Pericardium fibroblast (primary cell): Measurements from ENCODE around the genes ST3GAL2 and COG4.

GRCh38 chr16:69188245-69188570 lies 1.2 kb downstream of the SNTB2 start:
- RAMPAGE, long total RNA, result no peak

- RAMPAGE, long total RNA, result no peak
Observed at GRCh38 chr16:69370406-69370928, 15.3 kb downstream of the TERF2 start.

GRCh38 chr16:69396003-69397168 lies 10.6 kb upstream of the TERF2 start:
- RAMPAGE, long total RNA, result no peak

DNA sequence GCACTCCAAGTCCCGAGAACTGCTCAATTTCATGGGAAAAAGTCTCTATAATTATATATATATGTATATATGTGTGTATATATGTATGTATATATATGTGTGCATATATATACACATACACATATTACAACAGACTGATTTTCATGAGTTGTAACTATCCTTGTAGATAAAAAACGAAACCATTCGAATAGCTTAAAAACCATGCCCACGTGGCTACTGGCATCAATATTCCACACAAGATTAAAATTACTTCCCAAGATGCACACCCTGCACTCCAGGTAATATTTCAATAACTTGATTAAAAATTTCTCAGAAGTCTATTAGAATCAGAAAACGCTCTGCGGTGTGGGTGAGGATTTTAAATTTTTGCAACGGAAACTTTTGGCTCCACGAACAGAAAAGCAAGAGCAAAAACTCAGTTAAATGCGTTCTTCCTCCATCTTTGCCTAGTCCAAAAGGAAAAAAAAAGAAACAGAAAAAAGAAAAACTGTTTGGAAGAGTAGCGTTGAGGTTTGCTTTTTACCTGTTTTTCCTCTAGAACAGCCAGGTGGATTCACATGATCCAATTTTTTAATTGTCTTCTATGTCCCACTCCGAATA lies 939 bp upstream of the NFAT5 start:
- RAMPAGE, long total RNA, result no peak

DNA sequence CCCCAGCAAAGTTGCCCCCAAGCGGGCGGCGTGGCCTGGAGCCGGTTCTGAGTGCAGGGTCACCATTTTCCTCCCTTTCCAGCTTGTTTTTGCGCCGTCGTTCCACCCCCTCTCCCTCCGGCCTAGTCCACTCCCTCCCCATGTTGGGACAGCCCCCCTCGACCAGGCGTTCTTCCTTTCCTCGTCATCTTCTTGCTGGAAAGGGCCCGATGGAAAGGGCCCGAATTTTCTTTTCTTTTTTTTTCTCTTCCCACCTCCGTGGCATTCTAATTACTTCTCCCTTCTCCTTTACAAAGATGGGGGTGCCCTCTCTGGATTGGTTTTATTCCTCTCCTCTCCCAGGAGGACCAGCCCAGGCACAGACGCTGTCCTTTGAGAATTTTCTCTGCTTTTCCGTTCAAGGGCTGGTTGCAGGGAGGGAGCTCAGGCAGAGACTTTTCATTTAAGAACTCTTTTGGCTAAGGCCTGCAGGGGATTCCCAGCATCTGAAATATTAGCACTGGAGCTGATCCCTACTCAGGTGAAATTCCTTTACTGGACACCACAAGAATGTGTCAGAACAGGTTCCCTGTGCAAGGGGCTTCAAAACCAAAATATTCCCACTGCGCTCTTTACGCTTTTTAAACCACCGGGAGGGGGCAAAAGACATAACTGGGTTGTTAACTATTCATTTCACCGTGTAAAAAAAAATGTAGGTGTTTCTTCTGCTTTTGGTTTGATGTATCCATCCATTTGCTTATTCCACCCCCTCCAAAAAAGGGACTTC lies 1.2 kb downstream of the NFAT5 start:
- RAMPAGE, long total RNA, result no peak

DNA sequence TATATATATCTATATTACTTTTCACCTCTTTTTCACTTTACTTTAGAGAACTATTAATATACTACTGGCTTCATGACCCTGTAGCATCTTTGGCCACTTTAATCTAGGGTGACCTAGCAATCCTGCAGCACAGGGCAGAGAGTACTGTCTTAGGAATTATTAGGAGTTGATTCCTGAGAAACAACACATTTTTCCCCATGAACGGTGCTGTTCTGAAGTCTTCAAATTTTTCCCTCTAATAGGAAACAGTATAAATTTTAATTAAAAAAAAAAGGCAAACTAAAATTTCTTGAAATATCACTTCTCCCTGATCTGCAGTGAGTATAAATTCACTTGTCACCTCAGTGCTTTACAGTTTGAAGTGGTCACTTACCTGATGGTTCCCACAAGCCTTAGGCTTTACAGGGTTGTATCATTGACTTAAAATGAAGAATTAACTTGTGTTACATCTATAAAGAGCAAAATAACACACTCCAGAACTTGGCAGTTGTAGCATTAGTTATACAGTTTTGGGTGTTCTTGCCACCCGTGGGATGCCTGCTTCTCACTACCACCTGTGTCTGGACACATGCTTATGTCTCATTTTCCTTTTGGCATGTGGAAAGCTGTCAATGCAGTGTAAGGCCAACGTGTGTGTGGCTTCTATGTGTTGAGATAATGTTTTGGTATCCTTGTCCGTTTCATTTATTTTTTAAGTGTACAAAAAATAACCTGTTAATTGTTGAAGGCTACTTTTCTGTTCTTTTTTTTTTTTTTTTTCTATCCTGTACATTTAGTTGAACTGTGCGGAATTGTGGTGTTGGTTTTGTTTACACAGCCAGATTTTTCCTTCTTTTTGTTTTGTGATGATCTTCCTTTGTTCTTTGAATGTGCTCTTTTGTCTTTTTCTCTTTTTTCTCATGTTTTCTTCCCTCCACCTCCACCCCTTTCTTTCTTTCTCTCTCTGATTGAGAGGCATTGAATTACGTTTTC lies 28.9 kb downstream of the NQO1 start:
- RAMPAGE, long total RNA, result no peak

DNA sequence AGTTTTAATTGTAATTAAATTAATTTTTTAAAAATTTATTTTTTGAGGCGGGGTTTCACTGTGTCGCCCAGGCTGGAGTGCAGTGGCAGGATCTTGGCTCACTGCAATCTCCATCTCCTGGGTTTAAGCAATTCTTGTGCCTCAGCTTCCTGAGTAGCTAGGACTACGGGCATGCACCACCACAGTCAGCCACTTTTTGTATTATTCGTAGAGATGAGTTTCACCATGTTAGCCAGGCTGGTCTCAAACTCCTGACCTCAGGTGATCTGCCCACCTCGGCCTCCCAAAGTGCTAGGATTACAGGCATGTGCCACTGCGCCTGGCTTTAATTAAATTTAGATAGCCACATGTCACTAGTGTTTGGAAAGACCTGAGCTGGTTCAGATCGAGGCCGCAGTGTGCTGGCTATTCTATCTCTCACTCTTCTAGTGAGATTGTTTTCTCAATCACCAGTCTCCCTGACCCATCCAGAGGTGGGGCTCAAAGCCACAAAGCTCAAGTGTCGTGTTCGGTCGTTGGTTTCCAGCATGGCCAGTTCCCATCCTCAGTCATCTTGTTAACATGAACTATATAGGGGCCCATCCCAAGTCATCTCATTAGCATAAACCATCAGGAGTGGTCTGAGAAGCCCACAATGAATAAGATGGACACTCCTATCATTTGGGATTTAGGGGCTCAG lies 2.1 kb upstream of the NQO1 start:
- RAMPAGE, long total RNA, result no peak

DNA sequence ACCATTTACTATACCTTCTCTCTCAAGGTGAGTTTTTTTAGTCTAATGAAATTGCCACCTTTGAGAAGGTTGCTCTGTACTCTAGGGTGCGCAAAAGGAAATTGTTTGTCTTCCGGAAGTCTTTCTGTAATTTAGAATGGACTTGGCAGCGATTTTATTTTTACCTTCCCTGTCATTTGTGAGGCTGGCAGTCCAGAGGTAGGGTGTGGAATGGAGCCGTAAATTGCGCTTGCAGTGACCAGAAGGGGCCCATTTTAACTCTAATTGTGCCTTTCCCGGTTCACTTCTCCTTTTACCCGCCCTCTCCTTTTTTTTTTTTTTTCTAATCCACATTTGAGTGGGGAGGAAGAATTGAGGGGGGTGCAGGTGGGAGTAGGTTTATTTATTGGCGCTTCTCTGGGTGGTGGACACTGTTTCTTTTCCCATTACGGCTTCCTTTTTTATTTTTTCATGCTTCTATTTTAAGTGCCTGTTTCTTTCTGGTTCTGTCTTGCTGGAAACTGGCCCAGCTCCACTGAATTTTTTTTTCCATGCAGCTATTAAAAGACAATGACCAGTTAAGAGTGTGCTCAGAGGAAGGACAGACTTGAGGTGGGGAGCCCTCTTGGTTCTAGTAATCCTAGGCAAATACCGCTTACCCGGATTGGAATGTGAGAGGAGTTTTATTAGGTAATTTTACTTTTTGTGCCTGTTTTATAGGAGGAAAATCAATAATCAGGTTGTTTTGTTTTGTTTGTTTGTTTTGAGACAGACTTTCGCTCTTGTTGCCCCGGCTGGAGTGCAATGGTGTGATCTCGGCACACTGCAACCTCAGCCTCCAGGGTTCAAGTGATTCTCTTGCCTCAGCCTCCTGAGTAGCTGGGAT lies 89.6 kb upstream of the CLEC18A start:
- RAMPAGE, long total RNA, result no peak

DNA sequence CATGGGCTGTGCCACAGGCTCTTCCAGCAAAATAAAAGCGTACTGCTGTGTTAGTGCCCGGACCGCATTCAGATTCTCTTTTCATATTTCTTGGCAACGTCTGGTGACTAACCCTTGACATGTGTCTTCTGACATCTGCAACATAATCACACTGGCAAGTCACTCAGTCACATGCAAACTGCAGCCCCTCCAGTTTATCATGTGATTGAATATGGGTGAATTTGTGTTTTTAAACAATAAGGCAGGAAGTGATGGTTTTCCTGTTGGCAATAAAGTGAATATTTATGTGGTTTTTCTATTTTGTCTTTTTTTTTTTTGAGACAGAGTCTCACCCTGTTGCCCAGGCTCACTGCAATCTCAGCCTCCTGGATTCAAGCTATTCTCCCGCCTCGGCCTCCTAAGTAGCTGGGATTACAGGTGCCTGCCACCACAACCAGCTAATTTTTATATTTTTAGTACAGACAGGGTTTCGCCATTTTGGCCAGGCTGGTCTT lies 75.2 kb downstream of the CLEC18A start:
- RAMPAGE, long total RNA, result no peak

GRCh38 chr16:70064575-70065411 lies 49.3 kb upstream of the PDPR start:
- RAMPAGE, long total RNA, result no peak

DNA sequence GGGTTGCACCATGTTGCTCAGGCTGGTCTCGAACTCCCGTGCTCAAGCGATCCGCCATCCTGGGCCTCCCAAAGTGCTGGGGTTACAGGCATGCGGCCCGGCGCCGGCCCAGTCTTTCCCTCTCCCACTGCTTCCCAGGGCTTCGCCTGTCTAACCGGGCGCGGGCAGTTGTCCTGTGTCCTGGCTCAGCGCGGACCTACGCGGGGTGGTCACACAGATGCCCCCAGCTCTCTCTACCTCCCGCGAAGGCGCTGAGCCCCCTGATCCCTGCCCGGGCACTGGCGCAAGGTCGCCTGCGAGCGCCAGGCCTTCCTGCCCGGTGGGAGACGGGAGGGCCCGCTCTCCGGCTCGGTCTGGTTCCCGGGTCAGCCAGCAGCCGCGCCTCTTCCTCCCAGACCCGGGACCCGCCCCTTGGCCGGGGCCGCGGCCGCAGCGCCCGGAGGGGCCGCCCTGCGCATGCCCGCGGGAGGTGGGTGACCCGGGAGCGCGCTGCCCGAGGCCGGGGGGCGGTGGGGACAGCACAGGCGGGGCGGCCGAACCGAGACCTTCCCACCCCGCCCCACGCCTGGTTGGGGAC lies 14.4 kb downstream of the CLEC18C start:
- RAMPAGE, long total RNA, result no peak

DNA sequence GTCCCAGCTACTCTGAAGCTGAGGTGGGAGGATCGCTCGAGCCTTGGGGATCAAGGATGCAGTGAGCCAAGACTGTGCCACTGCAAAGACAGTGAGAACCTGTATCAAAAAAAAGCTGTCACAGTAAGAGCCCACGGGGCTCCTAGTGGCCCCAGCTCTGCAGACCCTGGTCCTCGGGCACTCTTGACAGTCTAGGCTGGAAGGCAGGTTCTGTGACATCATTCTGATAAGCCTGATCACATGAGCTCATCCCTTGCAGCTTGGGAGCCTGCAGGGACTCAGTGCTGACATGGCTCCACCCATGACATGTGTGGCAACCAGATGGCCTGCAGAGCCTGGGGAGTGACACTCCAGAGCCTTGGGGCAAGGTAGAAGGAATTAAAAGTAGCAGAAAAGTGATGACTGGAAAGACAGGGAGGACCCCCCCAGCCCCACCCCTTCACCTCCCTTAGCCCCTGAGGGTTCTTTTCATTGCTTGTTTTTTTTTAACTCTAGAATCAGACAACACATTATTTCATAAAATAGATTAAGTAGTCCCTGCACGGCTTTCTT lies 42.3 kb downstream of the ST3GAL2 start:
- RAMPAGE, long total RNA, result no peak

DNA sequence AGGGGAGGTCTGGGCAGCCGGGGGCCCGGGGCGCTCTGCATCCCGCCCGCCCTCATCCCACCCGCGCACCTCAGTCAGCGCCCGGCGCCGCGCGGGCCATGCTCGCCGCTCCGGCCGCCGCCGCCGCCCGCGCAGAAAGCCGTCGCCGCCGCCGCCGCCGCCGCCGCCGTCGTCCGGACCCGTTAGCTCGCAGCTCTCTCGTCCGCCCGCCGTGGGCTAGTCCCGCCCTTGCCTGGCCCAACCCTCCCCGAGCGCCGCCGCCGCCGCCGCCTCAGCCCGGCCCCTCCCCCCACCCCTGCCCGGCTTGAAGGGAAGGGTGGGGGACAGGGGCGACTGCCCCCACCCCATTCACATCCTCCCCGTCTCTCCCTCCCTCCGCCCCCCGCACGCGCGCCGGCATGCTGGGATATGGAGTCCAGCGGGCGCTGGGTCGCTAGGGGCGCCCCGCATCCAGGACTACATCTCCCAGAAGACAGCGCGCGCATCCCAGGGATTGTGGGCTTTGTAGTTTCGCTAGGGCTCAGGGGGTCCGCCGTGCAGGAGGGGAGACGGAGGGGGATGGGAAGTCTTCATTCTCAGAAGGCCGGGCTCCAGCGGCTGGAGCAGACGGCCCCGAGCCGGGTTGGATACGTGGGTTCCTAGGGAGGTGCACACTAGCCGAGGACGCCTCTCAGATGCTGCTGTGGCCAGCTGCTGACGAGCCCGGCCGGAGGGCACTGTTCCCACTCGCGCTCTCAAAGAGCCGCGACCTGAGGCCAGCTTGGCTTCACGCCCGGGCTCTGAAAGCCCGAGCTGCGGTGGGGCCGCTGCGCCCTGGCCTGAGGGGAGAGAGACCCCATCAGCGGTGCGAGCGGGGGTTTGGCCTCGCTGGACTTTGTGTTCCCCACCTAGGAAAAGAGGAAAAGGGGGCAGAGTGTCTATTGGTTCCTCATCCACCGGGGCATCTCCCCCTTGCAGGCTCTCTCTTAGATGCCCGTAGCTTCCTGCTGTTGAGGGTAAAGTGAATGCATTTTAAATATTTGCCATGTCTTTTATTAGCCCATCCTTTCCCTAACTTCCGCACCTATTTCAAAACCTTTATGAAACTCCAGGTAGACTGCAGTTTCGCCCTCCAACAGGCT lies at the start of gene ST3GAL2:
Gene ST3GAL2 (minus strand): TSS at position 221 of the 1,121 bp plus-strand sequence.
- RAMPAGE, long total RNA, result no peak

GRCh38 chr16:70450558-70451014 lies 3.8 kb upstream of the FCSK start:
- RAMPAGE, long total RNA, result no peak

DNA sequence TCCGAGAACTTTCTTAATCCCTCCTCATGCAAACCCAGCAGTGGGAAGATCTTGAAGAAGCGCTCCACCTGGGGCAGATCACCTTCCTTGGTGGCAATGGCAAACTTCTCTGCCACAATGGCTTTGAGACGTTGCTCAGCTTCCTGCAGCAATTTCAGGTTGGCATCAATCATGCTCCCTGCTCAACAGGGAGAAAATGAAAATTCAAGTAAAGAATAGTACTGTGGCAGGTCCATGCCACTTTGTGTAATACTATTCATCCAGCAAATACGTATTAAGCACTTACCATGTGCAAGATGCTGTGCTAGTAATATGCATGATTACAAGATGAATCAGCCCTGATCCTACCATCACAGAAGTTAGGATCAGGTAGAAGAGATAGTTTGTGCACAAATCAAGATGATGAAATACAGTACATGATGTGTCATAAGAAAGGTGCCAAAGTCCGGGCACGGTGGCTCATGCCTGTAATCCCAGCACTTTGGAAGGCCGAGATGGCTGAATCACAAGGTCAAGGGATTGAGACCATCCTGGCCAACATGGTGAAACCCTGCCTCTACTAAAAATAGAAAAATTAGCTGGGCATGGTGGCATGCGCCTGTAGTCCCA lies 11.0 kb downstream of the COG4 start:
- RAMPAGE, long total RNA, result no peak

- RAMPAGE, long total RNA, result no peak
Observed at GRCh38 chr16:70522554-70522777, 888 bp downstream of the COG4 start.

DNA sequence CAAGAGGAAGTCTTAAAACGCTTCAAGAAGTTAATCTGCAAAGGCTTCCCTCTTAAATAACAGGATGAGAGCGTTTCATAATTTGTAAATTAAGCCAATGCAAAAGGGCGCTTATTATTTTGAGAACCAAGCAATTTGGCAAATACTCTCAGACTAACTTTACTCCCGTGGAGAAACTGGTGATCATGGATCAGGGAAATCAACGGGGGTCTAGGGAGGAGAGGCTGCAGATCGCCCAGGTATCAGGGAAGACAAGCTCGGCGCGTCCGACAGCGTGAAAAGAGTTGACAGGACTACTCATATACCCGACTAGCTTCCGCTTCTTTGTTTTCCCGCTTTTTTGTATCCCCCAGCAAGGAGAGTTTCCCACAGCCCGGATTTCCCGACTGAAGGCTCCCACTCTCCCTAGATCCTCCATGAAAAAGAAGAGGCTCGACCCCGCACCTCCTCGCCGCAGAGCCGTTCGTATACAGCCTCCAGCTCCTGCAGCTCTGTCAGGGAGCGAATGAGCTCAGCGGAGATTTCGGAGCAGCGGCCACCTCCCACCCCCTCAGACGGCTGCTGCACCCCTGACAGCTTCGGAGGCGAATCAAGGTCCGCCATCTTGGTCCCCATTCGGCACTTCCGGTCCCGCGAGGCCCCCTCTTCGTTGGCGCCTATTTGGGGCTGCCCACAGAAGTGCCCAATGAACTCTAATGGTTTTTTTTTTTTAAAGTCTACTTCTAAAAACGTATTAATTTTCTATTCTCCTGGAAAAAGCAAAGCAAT lies at the start of gene COG4:
Gene COG4 (minus strand): TSS at position 626 of the 768 bp plus-strand sequence.
- RAMPAGE, long total RNA, result no peak

DNA sequence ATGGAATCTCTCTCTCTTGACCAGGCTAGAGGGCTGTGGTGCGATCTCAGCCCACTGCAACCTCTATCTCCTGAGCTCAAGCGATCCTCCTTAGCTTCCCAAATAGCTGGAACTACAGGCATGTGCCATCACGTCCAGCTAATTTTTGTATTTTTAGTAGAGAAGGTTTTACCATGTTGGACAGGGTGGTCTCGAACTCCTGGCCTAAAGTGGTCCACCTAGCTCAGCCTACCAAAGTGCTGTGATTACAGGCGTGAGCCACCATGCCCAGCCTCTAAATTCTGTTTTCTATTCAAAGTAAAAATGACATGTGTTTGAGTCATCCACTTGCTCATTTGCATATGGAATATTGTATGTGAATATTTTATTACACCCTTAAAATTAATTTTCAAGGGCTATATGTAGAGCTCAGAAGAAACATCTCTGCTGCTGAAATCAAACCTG lies 50.9 kb downstream of the SF3B3 start:
- RAMPAGE, long total RNA, result no peak

DNA sequence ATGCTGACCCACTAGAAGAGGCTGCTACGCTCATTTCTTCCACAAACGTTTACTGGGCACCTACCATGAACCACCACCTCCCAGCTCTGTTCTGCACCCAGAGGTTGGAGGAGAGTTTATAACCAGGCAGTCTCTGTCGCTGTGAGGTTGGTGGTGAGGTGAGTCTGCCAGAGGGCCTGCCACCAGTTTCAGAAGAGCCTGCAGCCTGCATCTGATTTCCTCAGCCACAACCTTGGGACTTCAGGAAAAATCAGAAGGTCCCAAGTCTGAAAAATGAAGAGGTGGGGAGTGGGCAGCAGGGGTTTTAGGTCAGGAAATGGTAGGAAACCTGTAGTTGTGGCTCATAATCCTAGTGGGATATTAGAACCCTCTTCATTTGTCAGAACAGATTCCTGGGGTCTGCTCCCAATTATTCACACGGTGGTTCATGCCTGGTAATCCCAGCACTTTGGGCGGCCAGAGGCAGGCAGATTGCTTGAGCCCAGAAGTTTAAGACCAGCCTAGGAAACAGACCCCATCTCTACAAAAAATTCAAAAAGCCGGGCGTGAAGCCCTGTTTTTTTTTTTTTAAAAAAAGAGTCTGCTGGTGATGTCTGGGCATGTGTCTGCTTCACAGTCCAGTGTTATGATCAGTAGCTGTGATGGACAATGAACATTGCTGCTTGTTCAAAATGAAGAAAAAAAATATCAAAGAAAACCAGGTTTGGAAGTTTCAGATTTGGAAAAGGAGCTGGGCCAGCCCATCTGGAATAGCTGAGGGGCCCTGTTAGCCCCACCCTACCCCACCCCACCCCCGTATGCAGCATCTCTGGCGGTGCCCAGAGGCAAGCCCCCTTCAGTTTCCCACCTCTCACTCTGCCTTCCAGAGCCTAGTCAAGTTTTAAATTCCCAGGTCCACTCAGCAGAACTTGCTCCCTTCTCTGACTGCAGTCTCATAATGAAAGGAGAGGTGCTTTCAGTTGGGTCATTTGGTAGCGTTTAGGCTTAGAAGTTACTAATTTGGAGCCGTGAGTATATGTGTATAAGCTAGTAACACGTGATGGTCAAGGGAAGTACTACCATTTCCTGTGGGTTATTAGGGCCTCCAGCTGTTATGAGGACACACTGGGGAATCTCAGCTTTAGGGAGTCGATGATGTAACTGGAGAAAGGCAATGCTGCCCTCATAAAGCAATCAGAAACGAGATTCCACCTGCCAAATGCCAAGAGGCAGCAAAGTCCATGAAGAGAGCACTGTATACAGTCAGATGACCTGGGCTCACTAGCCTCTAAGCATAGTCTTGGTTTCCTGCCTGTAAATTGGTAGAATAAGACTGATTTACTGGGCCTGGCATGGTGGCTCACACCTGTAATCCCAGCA lies 52.4 kb downstream of the SF3B3 start:
- RAMPAGE, long total RNA, result no peak

- RAMPAGE, long total RNA, result no peak
Observed at GRCh38 chr16:70662298-70663383, 16.3 kb downstream of the IL34 start.